Penis (tissue), 1 donor: ENCODE measurements around a stretch of chr2.

DNA sequence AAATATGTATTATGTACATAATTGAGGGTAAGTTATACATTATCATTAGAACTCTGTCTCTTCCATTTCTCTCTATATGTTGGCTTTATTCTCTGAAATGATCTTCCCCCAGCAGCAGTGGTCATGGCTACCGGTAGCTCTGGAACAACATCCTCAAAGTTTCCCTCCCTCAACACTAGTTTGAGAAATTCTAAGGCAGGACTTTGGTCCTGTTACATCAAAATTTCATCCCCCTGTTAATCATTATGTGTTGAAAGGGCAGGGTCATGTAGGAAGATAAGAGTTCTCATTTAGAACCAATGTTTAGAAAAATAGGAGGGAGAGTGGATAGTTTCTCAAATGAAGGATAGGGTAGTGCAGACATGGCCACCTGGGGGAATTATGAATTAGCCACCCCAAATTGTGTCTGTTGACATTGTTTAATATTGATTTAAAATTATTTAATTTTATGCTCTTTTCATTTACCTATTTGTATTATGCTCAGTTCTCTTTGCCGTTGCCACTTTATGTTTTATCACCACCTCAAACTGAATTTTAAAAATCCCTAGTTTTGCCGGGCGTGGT, 22.2 kb downstream of the EML4 start:
- PRO-cap, result no peak

- PRO-cap, result no peak
Measured at GRCh38 chr2:42722427-42722866, 41.5 kb downstream of the OXER1 start.

GRCh38 chr2:42787870-42788147, 4.6 kb downstream of the HAAO start:
- PRO-cap, result no peak

DNA sequence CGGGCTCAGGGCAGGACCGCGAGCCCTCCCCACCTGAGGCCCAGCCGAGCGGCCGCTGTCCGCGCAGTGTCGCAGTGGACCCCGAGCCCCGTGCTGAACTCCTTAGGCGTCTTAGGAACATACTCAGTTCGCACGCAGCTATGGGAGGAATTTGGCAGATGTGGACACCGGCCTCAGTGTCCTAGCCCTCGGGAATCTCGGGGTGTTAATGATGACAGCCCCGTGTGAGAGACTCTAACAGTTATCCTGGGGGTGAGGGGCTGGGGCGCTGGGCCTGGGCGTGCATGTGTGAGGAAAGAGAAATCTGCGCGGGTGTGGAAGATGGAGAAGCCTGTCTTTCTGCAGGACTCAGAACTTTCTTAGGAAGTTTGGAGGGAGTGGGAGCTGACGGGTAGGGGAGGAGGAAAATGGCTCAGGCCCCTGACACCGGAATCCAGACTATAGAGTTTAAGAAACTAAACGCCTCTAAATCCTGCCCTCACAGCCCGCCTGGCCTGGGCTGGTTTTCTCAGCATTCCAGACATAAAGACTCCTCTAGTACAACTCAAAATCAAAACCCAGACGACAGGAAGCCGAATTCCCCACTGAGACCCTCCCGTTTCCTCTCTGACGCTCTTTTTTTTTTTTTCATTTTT, 969 bp upstream of the HAAO start:
- PRO-cap, result bidirectional peak, plus-strand start at position 66 of the sequence, minus-strand start at position 95 of the sequence; bidirectional peak, plus-strand start at position 301 of the sequence, minus-strand start at position 314 of the sequence; unidirectional peak, minus-strand start at position 524 of the sequence

GRCh38 chr2:42810630-42811466, 18.5 kb upstream of the HAAO start:
- PRO-cap, result bidirectional peak, plus-strand start at chr2:42810717, minus-strand start at chr2:42810427; bidirectional peak, plus-strand start at chr2:42811357, minus-strand start at chr2:42811261

DNA sequence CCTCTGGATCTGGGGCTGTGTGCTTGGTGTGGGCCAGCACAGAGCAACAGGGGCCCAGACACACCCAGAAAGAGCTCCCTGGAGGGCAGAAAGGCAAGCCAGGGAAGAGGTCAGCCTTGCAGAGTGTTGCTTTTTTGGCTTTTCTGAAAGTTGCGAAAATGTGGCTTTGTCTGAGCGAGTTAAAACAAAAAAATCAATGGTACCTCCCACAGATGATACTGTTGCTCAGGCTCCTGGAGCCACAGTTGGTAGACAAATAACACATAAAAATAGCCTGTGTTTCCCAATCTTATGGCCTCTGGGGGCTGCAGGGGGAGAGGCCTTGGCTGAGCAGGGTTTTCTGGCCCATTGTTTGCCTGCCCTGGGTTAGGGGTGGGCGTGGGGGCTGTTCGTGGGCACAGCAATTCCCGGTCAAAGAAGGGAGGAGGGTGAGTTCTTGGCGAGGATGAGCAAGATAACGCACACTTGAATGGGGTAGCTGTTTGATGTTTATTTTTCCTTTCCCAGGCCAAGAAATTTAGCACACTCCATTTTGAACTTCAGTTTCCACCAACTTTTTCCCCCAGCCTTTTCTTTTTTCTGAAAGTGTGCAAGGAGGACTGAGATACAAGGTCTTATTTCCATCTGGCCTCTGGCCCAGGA, 167.1 kb upstream of the HAAO start:
- PRO-cap, result no peak

DNA sequence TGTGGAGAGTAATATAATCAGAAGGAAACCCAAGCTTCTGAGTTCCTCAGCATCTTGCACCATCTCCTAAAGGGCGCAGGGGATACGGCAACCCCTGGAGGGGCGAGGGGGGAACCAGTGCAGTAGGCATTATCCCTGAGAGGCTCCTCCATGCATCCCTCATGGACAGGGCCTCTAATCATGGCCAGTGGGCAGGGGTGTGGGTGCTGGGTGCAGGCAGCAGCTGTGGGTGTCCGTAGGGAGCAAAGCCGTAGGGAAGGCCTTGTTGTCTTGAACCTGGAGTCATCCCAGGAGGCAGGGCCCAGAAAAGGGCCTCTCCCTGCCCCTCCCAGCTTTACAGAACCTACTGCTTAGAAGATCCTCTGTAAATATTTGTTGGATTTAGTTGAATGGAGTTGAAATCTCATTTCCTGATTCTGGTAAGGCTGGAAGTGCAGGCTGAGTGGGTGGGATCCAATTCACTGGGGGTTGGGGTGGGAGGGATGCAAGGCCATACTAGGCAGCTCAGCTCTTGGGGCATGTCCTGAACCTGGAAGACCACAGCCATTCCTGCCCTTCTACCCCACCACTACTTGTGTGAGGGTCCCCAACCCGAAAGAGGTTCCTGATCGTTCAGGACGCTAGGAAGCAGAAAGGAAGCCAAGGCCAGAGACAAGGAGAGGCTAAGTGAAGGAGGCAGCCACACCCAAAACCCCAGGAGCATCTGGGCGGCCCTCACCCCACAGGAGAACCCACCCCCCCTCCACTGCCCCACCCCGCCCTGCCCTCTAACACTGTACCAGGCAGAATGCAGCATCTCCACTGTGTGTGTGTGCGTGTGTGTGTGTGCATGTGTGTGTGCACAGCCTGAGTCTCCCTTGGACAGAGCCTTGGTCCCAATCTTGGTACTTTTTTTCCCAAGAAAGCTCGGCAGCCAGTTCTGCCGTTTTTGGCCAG, 207.2 kb upstream of the HAAO start:
- PRO-cap, result no peak

- PRO-cap, result bidirectional peak, plus-strand start at chr2:43042180, minus-strand start at chr2:43041952
Measured at GRCh38 chr2:43041759-43042084, 184.7 kb downstream of the ZFP36L2 start.

DNA sequence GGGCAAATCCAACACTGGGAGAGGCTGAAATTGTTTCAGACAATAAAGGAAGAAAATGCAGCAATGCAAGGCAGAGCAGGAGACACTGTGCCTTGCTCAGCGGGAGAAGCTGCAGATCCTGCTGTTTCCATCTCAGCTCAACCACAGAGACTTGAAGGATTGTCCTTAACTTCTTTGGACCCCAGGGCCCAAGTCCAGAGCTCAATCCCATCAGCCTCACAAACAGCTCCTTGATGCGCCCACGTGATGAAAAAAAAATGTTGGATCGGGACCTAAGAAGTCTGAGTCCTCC, 175.7 kb downstream of the ZFP36L2 start:
- PRO-cap, result no peak

GRCh38 chr2:43071157-43071583, 155.2 kb downstream of the ZFP36L2 start:
- PRO-cap, result unidirectional peak, plus-strand start at chr2:43071461

- PRO-cap, result unidirectional peak, minus-strand start at chr2:43083819
Measured at GRCh38 chr2:43082871-43084056, 143.1 kb downstream of the ZFP36L2 start.

DNA sequence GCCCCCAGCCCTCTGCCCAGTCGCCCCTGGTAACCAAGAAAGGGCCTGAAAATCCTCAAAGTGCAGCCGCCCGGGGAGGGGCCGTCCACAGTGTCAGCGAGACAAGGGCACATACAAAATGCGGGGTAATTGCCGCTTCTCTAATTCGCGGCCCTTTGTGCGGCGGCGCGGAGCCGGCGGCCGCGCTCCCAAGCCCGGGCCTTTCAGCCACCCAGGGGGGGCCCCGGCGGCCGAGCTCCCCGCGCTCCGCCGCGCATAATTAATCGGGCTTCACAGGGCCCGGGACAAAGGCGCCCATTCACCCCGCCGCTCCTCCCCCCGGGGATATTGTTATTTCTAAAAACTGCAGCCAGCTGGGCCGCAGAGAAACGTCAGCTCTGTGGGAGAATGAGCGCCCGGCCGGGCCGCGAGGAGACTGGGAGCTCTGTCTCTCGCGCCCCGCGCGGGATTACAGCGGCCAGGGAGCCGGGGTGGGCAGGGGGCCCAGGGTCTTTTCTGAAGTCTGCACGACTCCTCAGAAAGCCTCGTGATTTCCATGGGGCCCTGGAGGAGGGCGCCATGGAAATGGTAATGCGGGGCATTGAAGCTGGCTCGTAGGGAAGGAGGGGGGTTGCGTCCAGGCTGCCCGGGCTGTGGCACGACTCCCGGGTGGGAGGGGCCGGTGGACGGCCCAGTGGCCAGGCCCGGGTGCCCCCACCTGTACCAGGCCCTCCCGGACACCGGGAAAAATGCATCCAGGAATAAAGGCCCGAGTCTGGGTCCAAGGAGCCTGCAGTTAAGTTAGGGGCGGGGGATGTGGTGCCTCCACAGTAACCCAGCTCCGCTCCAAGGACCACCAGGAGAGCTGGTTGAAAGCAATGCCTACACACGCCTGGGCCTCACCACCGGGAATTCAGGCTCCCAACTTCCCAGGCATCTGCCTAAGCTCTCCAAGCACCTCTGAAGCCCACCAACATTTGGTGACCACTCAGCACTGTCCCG, 125.4 kb downstream of the ZFP36L2 start:
- PRO-cap, result bidirectional peak, plus-strand start at position 363 of the sequence, minus-strand start at position 211 of the sequence

DNA sequence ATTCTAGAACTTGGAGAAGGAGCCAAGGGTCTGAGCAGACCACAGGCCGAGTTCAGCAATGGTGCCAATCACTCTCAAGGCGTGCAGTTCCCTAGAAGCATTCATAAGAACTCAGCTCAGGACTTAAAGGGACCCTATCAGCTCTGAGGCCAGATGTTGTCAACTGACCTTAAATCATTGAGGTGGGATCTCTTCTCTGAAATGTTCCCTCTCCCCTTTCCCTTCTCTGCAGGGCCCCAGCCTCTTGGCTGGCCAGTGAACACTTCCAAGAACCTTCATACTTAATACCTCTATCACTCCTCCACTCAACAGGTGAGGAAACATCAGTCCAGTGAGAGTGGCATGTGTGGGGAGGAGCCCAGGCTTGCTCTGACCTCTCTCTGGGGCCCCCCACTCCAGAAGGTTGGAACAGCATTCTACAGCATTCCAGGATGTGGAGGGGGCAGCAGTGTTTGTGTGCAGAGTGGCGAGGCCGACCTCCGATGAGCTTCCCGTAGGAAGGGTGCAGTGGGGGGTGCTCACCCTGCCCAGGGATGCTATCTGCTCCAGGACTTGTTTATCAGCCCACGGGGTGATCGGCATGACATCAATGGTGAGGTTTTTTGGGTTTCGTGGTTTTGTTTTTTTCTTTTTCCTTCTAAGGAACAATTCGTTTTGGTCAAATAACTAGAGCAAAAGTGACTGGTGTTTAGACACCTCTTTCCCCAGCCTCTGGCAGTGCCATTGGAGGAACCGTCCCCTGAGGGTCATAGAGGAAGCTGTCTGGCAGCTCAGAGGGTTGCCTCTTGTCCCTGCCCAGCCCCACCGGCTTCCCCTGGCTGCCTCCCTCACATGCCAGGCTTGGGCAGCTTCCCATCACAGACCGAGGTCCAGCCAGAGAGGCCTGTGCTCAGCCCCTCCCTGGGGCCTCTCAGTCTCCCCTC, 96.7 kb downstream of the ZFP36L2 start:
- PRO-cap, result no peak

DNA sequence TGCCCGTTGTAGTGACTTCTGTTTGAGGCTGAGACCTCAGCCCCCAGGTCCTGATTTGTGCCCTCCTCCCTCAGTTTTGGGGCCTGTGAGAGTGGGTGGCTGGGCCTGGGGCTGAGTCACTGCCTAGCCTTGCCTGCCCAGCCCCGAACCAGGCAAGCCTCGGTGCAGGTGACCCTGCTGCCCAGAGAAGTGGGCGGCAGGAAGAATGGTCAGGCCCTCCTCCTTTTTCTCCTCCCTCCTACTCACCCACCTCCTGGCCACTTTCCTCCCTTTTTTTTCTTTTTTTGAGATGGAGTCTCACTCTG, 66.6 kb downstream of the ZFP36L2 start:
- PRO-cap, result no peak

DNA sequence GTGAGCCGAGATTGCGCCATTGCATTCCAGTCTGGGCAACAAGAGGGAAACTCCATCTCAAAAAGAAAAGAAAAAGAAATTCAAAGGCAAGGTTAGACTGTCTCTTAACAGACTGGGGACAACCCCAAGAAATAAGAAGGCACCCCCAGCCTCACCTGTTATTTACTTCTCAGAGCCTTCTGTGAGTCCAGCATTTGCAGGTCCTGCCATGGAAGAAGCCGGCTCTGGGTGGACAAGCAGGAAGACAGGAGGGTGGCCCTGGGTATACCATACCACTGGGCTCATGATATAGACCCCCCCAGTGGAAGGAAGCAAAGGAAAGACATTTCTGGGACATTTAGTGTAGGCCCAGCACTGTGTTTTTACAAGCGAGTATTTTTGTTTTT, 52.5 kb downstream of the ZFP36L2 start:
- PRO-cap, result no peak

DNA sequence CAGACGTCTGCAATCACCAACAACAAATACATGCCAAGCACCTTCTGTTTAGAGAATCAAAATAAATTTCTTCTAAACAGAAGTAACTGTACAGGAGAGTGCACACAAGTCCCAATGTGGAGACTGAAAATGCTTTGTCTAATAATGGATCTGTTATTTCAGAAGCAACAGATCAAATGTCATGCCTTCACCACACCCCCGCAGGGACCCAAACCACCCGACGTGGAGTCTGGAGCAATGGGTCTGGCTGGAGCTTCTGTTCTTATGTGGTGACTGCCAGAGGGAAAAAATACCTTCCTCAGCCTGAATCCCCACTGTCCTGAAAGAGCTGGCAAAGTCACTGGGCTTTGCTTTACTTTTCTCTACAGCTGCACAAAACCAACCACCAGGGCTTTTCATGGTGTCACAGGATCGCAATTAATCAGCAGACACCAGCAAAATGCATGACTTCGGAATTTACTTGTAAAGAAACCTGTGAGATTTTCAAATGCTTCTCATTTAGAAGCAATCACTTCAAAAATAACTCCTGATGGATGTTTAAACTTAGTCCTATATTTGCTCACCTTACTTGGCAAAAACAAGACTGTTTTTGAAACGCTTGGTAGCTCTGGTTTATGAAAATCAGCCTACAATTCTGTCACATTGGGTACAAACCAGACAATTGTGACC, 119.1 kb upstream of the ZFP36L2 start:
- PRO-cap, result no peak

DNA sequence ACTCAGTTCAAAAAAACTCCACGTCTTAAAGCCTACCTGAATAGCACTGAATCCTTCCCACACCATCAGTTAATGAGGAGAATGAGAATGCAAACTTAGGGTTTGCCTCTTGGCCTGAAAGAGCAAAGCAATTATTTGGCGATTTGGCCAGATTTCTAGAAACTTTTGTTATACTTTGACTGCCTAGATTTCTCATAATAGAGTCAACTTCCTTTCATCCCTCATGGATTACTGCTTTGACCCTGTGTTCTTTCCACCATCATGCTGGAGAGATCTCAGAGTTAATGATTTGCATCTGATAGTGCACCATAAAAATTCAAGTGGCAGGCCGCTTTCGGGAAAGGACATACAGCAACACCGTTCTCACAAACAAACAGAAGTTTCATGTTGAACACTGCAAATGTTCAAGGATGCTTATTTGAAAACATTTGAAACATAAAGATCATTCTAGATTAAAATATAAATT, 143.7 kb upstream of the ZFP36L2 start:
- PRO-cap, result no peak

DNA sequence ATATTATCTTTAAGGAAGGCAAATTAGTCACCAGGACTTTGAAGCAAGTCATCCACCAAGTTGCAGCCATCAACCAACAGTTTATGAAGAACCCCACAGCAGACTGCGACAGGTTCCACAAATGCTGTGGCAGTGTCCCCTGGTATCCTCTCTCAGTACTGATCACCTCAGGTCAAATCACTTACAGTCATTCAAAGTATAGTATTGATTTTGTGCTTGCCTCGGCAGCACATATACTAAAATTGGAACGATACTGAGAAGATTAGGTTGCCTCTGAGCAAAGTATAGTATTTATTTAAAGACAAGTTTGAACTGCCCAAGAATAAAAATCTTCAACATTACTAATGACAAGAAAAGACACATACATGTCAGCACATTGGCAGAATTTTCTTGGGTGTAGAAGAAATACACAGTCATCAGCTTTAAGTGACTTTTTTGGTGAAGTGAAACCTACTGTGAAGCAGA, 181.7 kb upstream of the ZFP36L2 start:
- PRO-cap, result no peak

- PRO-cap, result no peak
Measured at GRCh38 chr2:43456251-43456633, 139.6 kb downstream of the THADA start.

DNA sequence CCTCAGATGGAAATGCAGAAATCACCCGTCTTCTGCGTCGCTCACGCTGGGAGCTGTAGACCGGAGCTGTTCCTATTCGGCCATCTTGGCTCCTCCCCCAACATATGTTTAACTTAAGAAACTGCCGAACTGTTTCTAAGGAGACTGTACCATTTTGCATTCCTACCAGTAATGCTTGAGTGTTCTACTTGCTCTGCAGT, 9.9 kb downstream of the C1GALT1C1L start:
- PRO-cap, result no peak